LUHMES (cell line): ENCODE results near the genes MEI1 and NFAM1.

DNA sequence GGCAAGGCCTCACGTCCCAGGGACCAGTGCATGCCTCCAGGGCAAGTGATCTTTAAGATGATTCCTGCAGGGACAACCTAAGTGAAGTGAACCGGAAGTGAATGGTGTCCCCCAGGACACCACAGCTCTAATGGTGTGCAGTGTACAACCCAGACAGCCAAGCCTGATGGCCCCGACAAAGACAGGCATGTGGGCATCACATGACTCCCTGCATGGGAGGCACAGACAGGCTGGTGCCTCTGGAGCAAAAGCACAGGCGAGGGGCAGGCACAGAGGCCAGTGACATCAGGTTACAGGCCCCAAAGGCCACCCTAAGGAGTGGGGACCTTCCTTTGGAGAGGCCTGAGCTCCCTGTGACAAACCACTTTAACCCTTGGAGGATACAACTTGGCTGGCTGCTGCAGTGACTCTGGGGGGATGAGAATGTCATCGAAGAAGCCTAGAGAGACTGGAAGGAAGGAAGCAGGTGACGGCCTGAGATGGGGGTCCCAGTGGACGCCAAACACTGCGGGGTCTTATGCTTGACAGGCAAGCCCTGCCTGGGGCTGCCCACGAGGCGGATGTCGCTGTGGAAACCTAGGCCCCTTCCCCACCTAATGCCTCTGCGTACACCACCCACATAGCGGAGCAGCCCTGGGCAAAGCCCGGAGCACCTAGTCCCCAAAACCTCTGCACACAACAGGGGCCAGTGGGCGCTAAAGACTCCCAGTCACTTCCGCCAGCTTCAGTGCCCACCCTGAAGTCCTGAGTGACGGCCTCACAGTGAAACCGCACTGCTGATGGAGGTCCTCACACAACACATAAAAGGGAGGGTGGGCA is 12.4 kb downstream of the POLR3H start:
- PRO-cap, result no peak

GRCh38 chr22:41699070-41699978 is at the start of gene MEI1:
Gene MEI1, plus strand, starts transcription at chr22:41699503.
- PRO-cap, result bidirectional peak, plus-strand start at chr22:41699505, minus-strand start at chr22:41699416

DNA sequence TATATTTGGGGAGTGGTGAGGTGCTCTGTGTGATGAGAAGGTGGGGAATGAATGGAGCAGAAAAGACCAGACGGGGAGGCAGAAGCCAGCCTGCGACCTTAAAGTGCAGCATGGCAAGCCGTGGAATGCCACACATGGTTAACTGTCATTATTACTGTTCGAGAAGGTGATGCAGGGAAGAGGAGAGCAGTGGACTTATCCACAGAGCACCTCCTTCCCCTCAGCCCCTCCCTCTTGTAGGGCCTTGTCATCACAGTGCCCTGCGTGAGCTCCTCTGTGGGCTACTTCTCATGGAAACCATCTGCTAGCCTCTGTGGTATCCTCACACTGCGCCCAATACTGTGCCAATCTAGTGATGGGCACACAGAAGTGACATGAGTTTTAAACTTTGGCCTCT is 18.2 kb upstream of the CCDC134 start:
- PRO-cap, result no peak

DNA sequence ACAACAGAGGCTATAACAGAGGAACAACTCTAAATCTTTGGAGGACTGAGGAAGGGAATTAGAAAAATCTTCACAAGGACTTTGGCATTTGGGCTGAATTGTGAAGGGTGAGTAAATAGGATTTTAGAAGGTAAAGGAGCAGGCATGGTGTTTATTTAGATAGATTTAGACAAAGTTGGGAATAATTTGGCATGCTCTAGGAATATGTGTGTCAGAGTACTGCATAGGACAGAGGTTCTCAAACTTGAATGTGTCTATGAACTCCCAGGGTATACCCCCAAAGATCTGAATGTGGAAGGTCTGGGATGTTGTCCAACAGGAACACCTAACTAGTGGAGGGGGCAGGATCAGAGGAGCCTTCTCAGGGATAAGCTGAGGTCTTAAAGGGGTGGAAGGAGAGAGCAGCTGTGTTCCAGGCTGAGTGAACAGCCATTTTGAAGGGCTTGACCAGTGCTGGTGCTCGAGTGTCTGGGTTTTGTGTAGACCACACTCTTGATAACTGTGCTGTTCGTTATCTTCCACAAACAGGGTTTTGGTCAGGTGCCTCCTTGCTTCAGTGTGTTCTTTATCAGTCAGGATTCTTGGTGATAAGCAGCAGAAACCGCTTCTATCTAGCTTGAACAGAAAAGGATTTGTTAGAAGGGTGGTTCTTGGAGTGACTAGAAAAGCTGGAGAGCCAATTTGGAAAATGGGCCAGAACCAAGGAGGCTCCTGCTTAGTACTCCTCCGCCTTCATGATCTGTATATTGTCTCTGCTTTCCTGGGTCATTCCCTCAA is 12.9 kb downstream of the SREBF2 start:
- PRO-cap, result no peak

GRCh38 chr22:41862581-41863318 is 29.8 kb downstream of the SREBF2 start:
- PRO-cap, result no peak

DNA sequence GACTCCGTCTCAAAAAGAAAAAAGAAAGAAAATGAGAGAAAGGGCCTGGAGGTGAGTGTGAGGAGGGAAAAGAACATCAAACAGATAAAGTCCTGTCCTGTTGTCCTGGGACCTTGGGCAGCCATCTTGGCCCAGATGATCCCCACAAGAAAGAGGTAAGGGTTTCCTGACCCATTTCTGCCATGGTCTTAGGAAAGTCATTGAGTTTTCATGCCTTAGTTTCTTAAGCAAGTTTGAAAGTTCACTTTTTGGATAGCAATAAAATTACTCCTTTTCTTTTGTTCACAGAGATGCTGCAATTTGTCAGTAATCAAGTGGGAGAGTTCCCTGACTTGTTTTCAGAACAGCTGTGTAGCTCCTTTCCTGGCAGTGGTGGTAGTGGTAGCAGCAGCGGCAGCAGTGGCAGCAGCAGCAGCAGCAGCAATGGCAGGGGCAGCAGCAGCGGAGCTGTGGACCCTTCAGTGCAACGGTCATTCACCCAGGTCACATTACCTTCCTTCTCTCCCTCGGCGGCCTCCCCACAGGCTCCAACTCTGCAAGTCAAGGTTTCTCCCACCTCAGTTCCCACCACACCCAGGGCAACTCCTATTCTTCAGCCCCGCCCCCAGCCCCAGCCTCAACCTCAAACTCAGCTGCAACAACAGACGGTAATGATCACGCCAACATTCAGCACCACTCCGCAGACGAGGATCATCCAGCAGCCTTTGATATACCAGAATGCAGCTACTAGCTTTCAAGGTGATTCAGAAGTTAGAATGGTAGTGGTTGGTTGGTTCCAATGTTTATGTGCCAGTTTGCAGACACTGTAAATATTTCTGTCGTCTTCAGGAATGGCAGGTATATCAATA is 33.9 kb downstream of the SREBF2 start:
- PRO-cap, result no peak

GRCh38 chr22:41888097-41888976 is 26.5 kb downstream of the SHISA8 start:
- PRO-cap, result no peak

DNA sequence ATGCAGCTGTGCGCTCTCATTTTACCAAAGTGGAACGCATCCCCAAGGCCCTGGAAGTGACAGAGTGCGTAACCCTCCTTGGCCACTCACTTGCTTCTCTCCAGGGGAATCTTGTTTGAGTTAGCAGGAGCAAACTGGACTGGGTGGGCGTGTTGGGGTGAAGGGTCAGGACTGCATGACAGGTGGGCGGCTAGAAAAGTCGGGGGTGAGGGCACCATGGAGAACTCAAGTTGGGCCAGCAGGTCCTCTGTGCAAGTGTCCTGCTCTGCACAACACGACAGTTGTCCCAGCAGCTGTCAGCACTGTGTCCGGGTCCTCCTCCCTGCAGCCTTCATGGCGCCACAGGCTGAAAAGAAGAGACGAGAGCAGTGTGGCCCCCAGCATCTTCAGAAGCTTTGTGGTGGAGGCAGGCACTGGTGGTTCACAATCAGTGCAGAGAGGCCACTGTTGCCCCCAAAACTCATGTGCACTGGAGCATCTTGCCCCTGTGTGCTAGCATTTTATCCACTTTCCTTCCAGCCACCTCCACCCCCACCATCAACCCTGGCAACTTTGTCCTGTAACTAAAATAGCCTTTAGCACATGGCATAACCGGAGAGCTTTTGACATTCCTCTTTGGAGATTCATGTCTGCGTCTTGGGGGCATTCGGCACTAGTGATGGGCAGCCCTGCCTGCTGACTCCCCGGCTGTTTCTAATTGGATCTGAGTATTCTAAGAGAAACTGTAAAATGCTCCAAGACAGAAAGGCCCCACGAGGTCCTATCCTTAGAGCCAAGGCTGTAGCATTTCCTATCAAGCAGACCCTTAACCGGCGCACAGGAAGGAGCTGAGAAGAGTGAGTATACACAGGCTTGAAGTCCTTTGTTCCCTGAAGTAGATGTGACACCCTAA is 15.9 kb downstream of the SHISA8 start:
- PRO-cap, result no peak

DNA sequence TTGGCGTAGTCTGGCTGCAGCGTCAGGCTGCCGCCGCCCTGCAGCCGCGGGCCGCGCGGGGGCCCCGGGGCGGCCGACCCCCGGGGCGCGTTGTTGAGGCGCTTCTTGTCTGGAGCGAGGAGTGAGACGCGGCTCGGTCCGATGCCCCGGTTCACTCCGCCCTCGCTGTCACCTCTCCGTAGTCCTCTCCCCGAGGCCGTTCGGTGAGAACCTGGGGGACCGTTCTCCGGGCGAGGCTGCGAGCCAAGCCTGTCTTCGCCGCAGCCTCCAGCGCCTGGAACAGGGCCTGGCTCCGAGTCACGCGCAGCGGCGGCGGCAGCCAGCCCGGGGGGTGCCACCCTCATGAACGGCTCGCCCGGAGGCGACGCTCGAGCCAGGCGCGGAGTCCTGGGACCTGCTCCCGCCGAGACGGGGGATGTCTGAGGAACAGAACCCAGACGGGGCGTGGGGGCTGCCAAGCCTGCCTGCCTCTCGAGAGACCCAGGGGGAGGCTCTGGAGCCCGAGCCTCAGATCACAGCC is 4.4 kb downstream of the SHISA8 start:
- PRO-cap, result no peak

DNA sequence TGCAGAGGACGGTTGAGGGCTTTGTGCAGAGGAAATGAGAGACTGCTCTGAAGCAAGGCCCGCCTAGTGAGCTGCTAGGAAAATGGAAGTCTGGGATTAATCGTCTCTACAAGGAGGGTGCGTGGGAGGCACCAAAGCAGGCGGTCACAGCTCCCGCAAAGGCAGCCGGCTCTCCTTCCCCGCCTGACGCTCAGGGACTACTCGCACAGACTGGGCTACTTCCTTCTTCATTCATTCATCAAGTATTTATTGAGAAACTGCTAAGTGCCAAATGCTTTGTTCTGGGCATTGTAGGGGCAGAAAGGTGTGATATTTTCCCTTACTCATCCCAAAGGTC is 463 bp upstream of the NAGA start:
- PRO-cap, result no peak

- PRO-cap, result no peak
Measured at GRCh38 chr22:42159894-42160318, 29.3 kb upstream of the CYP2D6 start.

DNA sequence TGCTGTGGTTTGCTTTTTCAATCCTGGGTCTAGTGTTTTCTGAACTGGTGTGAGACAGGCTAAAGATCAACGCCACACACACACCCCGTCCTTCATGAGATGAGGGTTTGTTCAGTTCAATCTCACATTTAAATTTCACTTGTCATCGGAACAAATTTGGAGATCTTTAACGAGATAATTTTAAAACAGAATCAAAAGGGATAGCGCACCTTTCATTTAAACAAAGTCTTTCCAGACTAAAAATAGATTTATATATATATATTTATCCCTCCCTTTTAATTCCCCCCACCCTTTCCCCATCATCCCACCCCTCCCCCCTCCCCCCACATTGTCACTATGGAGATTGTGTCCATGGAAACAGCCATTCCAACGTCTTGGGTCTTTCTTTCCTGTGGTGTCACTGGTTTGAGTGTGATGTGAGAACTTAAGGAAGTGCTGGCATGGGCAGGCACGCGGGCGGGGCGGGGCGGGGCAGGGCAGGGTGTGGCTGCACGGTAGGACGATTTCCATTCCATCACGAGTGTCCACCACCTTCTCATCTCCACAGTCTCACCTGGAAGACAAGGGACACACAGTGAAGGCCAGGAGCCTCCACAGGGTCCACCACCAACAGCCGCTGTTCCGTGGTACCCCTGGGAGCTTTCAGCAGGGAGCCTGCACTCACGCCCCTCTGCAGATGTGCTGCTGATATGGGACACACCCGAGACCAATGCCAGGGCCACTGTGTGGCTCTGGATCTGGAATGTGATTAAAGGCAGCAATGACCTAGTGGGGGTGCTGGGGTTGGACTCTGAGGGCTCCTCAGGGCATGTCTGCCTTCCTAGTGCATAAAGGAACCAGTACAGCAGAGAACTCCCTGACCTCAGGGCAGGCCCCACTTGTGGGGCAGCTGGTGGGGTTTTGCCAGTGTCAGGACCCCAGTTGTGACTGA is 30.5 kb upstream of the CYP2D6 start:
- PRO-cap, result no peak

- PRO-cap, result no peak
Measured at GRCh38 chr22:42262975-42263669, 7.3 kb downstream of the TCF20 start.

GRCh38 chr22:42269133-42270105 is 1.0 kb downstream of the TCF20 start:
- PRO-cap, result unidirectional peak, plus-strand start at chr22:42269511; unidirectional peak, plus-strand start at chr22:42269771

DNA sequence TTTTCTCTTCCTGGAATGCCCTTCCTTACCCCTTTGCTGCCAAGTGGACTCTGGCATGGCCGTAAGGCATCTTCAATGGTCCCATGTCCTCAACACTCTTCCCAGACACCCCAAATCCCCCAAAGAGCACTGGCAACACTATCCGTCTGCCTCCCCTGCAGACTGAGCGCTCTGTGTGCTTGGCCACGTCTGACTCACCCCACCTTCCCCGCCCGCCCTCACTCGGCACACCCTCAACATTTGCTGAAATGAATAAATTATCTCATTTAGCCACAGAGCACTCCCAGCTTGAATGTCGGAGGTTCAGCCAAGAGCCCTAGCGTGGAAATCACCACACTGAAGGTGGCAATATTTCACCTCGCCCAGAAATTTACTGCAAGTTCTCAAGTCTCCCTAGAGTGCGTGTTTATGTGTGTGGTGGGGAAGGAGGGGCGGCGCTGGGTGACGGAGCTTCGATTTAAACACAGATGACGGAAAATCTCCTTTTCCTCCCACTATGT is 46.6 kb upstream of the TCF20 start:
- PRO-cap, result no peak

GRCh38 chr22:42384590-42385217 is 47.5 kb downstream of the NFAM1 start:
- PRO-cap, result no peak

GRCh38 chr22:42431369-42432727 is at the start of gene NFAM1:
Gene NFAM1, minus strand, starts transcription at chr22:42432403.
- PRO-cap, result no peak

DNA sequence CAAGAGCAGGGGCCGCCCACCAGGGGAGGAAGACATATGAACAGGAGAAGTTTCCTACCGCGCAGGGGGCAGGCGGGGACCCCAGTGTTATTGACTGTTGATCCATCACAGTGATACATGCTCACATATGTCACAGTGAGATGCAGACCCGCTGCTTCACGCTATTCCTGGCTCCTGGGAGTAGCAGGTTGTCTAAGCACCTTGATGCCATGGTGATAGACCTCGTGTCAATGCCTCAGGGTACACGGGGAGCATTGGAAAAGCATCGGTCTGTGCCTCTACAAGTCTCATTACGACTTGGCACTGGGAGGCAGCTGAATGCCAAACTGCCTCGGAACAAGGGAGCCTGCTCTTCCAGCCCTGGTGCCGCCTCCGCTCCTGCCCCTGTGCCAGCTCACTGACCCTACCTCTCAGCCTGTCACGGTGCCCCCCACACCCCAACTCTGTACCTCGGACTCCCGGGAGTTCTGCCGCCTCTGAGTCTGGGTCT is 1.5 kb upstream of the NFAM1 start:
- PRO-cap, result no peak

GRCh38 chr22:42518382-42518670 is 1.3 kb downstream of the RRP7A start:
- PRO-cap, result no peak

GRCh38 chr22:42564918-42565283 is 11.1 kb downstream of the SERHL2 start:
- PRO-cap, result no peak